ENCODE data around the gene FABP3.

DNA sequence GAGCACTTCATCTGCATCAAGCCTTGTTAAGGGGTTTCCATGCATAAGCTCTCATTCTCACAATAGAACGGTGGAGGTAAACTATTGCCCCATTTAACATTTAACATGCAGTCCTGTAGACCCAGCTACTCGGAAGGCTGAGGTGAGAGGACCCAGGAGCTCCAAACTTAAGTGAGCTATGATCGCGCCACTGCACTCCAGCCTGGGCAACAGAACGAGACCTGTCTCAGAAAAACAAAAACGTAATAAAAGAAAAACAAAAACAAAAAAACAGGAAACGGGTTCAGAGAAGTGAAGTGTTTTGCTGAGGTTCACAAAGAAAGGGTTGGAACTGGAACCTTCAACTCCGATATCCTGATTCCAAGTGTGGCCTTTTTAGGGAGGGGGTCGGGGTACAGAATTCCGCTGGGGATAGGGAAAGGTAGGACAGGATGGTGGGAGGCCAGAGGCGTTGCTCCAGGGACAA lies 11.6 kb upstream of the SESN2 start:
- RRBS, 2 experiments = no CpG with 5 or more reads among the region's 11 CpGs
CAGE:
- cytosol, long polyA minus RNA = no peak
- cytosol, long polyA plus RNA = no peak
- long polyA plus RNA = no peak
- nucleus, long polyA minus RNA = no peak
- nucleus, long polyA plus RNA = no peak

GRCh38 chr1:28335297-28335873 lies 6.5 kb downstream of the MED18 start:
- RRBS, 2 experiments = no CpG with 5 or more reads among the region's 12 CpGs
CAGE:
- cytosol, long polyA minus RNA = no peak
- cytosol, long polyA plus RNA = no peak
- long polyA plus RNA = no peak
- nucleus, long polyA minus RNA = no peak
- nucleus, long polyA plus RNA = no peak

DNA sequence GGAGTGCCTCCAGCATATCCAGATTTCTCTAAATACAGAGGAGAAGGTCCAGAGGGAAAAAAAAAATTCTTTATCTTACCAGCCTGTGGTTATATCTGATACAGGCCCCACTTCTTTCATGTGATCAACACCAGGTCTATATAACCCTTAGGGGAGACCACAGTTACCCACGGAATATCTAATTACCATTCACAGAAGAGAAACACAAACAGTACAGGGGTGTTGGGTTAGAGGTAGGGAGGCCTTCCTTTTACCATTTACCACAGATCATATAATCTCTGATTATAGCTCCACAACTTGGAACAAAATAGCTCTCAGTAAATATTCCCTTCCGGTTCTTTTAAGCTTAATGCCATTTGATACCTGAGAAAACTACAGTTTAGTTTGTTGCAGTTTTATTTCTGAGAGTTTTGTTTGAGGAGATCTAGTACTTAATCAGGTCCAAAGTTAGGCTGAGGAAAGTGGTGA lies 13.9 kb downstream of the EPB41 start:
- RRBS, 2 experiments = no CpG with 5 or more reads among the region's 2 CpGs
CAGE:
- cytosol, long polyA minus RNA = no peak
- cytosol, long polyA plus RNA = no peak
- long polyA plus RNA = no peak
- nucleus, long polyA minus RNA = no peak
- nucleus, long polyA plus RNA = no peak

GRCh38 chr1:28965491-28965933 lies 51.1 kb downstream of the EPB41 start:
- RRBS, 2 experiments = no CpG with 5 or more reads among the region's 3 CpGs
CAGE:
- cytosol, long polyA minus RNA = no peak
- cytosol, long polyA plus RNA = no peak
- long polyA plus RNA = no peak
- nucleus, long polyA minus RNA = no peak
- nucleus, long polyA plus RNA = no peak

DNA sequence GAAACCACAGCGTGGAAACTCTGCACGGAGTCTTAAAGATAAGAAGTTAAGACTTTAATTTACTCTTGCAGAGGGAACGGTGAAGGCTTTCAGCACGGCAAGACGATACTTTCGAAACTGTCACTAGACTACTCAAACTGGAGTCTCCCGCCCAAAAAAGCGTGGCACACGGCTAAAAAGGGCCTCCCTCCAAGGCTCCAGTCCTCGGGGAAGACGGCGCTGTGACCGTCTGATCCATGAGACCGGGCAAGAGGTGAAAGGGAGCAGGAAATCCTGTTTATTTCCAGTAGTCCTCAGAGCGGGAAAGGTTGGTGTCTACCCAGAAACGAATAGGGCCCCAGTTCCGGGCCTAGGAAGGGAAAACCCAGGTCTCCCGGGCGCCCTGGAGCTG lies 731 bp downstream of the SRSF4 start:
- RRBS, 2 experiments = 0 to 2% methylated on average over 1 to 3 of the region's 19 CpGs
CAGE:
- cytosol, long polyA minus RNA = no peak
- cytosol, long polyA plus RNA = no peak
- long polyA plus RNA = no peak
- nucleus, long polyA minus RNA = no peak
- nucleus, long polyA plus RNA = no peak

DNA sequence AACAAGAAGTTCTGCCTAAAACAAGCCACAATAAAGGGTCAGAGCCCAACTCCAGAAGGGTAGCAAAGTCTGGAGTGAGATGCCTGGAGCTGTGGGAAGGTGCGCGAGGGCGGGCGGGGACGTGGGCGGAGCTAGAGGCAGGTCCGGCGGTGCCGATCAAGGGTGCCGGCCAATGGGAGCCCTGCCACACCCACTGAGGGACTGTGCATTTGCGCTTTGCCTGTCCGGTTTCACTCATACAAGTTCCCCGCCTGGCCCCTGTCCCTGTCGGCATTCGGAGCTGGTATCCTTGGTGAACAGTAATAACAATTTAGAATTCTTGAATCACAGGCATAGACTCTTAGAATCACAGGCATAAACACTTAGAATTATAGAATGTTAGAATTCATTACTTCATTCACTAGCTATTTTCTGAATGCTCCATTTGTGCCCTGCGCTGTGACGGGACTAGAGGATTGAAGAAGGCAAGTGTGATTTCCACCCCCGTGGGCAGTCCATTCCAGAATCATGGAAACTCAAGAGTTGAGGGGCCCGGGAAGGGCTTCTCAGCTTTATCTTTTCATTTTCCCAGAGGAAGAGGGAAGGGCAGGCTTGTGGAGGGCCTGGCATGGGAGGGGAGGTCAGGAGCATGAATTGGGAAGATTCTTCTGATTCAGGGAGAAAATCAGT lies 732.2 kb downstream of the MATN1 start:
- RRBS, 2 experiments = 89 to 90% methylated on average over 2 to 3 of the region's 19 CpGs
CAGE:
- cytosol, long polyA minus RNA = no peak
- cytosol, long polyA plus RNA = no peak
- long polyA plus RNA = no peak
- nucleus, long polyA minus RNA = no peak
- nucleus, long polyA plus RNA = no peak

DNA sequence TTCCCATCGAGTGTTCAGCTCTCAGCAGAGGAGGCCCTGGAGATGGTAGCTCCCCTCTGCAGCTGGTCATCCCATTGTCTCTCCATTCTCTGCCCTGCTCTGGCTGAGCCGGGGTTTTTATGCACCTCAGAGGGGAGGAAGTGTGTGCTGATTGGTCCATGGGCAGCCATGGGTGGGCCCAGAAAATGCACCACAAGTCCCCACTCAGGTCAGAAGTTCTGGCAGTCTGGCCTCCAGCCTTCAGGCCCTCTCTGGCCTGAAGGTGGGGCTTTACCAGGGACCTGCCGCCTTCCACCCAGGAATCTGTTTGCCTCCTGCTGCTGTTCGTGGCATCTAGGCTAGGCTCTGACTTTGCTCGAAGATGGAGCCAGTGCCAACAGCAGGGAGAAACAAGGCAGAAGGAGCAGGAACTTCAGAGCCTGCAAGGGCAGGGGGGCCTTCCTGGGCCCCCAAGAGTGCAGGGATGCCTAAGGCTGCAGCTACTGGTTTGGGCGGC lies 713.5 kb downstream of the MATN1 start:
- RRBS, 2 experiments = no CpG with 5 or more reads among the region's 6 CpGs
CAGE:
- cytosol, long polyA minus RNA = no peak
- cytosol, long polyA plus RNA = no peak
- long polyA plus RNA = no peak
- nucleus, long polyA minus RNA = no peak
- nucleus, long polyA plus RNA = no peak

DNA sequence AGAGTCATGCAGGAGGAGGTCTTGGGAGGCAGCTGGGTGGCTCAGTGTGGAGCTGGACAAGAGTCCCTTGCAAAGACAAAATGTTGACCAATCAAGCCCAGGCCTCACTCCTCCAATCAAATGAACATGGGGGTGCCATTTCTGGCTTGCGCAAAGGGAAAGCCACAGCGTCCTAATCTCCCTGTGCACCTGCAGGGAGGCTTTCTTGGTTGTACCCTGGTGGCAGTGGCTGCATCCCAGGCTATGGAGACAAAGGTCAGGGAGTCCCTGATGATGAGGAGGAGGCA lies 469.8 kb downstream of the MATN1 start:
- RRBS, 2 experiments = no CpG with 5 or more reads among the region's 2 CpGs
CAGE:
- cytosol, long polyA minus RNA = no peak
- cytosol, long polyA plus RNA = no peak
- long polyA plus RNA = no peak
- nucleus, long polyA minus RNA = no peak
- nucleus, long polyA plus RNA = no peak

DNA sequence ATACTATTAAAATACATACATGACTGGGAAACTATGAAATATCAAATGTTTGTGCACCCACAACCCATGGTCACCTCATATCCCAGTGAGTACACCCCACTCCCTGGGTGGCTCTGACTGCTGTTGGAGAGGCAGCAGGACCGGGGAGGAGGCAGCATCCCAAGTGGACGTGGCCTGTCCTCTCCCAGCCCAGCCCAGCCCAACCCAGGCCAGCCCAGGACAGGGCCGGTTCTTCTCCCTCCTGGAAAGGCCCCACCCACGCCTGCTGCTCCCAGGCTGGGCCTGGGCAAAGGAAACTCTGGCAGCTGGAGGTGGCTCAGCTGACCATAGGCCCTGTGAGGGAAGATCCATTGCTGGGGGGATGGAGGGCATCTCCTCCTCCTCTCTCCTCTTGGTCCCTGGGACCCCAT lies 19.1 kb downstream of the MATN1 start:
- RRBS, 2 experiments = 0 to under 1% methylated on average over 3 of the region's 4 CpGs
CAGE:
- cytosol, long polyA minus RNA = no peak
- cytosol, long polyA plus RNA = no peak
- long polyA plus RNA = no peak
- nucleus, long polyA minus RNA = no peak
- nucleus, long polyA plus RNA = no peak

DNA sequence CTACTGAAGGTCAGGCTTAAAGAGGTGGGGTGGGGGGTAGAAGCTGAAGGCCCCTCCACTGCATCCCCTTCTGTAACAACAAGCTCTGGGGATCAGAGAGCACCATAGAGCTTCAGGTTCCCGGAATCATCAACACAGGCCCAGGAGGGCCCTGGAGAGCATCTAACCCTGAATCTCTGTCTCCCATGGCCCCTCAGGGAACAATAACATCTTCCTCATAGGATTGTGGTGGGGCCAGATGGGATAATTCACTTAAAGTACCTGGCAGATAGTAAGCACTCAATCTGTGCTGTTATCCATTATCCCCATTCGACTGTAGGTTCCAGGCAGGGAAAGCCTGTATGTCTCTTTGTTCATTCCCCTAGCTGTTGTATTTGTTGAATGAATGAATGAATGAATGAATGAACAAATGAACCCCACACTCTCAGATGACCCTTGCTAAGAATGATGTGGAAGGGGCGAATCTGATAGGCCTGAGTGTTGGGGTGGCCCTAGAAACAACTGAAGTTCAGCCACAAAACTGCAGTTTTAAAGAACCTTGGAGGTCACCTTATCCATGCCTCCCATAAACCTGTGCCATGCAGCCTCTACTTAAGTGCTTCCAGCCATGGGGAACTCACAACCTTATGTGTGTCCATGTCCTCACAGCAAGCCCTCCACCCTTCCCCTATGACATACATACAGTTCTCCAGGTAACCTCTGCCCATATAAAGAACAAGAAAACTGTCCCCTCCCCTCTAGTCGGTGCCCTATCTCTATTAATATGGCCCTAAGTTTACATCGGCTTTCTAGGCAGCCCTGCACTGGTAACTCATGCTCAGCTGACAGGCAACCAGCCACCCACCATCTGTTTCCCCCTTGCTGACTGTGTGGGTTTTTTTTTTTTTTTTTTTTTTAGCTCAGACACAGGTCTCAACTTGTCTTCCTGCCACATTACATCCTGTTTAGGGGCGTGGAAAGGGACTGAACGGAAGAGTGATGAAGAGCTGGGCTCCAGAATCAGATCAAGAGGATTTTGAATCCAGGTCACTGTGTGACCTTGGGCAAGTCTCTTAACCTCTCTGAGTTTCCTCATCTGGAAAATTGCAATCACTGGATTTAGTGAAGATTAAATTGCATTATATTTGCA lies 14.3 kb downstream of the LAPTM5 start:
- RRBS, 2 experiments = no CpG with 5 or more reads among the region's 7 CpGs
CAGE:
- cytosol, long polyA minus RNA = no peak
- cytosol, long polyA plus RNA = no peak
- long polyA plus RNA = no peak
- nucleus, long polyA minus RNA = no peak
- nucleus, long polyA plus RNA = no peak

GRCh38 chr1:30744051-30744564 lies 13.5 kb downstream of the LAPTM5 start:
- RRBS, 2 experiments = no CpG with 5 or more reads among the region's 7 CpGs
CAGE:
- cytosol, long polyA minus RNA = no peak
- cytosol, long polyA plus RNA = no peak
- long polyA plus RNA = no peak
- nucleus, long polyA minus RNA = no peak
- nucleus, long polyA plus RNA = no peak

- RRBS, 2 experiments = no CpG with 5 or more reads among the region's 5 CpGs
CAGE:
- cytosol, long polyA minus RNA = no peak
- cytosol, long polyA plus RNA = no peak
- long polyA plus RNA = no peak
- nucleus, long polyA minus RNA = no peak
- nucleus, long polyA plus RNA = no peak
Observed at GRCh38 chr1:30756096-30756533, 1.5 kb downstream of the LAPTM5 start.

DNA sequence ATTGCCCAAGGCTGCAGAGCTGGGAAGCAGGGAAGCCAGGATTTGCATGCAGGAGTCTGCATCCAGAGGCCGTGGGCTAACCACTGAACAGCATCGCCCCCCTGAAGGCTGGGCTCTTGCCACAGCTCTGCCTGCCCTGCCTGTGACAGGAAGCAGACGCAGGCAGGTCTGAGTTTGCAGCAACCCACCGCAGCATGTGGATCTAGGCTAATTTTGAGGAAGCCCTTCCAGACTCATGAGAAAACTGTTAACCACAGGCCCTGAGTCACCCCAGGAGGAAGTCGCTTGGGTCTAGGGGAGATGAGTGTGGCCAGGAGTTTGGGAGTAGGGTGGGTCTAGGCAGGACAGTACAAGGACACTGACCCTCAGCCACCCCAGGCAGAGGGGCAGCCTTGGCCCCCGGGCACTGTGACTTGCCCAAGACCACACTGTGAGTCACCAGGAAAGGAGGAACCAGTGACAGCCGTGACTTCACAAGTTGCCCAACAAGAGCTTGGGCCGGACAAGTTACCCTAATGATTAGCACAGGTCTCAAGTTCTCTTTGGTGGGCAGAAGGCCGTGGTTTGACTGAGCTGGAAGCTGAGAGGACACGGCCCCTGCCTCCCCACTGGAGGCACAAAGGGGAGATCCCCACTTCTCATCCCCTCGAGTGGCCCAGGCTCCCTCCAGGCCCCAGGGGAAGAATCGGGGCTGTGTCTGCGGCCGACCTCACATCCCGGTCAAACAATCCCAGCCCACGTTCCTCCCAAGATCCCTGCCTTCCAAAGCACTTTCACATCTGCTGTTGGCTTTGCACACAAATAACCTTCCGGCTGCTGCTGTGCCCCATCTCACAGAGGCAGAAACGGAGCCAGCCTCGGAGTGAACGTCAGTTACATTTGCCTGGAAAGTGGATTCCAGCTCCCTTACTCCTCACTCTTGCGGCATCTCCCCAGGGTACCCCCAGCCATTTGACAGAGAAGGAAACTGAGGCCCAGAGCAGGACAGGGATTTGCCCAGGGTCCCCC lies 736 bp downstream of the LAPTM5 start:
- RRBS, 2 experiments = 12 to 17% methylated on average over 5 of the region's 21 CpGs
CAGE:
- cytosol, long polyA minus RNA = no peak
- cytosol, long polyA plus RNA = no peak
- long polyA plus RNA = no peak
- nucleus, long polyA minus RNA = no peak
- nucleus, long polyA plus RNA = no peak

DNA sequence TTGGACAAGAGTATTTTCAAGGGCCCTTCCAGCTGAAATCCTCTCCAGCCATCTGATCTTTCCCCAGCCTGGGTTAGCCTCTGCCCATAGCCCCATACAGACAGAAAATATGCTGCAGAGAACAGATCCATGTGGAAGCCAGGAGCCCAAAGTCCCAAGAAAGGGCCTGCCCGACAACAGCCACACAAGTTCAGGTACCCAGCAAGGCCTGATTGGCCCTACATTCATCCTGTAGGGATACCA lies 11.2 kb downstream of the SDC3 start:
- RRBS, 2 experiments = no CpG with 5 or more reads among the region's 1 CpG
CAGE:
- cytosol, long polyA minus RNA = no peak
- cytosol, long polyA plus RNA = no peak
- long polyA plus RNA = no peak
- nucleus, long polyA minus RNA = no peak
- nucleus, long polyA plus RNA = no peak

DNA sequence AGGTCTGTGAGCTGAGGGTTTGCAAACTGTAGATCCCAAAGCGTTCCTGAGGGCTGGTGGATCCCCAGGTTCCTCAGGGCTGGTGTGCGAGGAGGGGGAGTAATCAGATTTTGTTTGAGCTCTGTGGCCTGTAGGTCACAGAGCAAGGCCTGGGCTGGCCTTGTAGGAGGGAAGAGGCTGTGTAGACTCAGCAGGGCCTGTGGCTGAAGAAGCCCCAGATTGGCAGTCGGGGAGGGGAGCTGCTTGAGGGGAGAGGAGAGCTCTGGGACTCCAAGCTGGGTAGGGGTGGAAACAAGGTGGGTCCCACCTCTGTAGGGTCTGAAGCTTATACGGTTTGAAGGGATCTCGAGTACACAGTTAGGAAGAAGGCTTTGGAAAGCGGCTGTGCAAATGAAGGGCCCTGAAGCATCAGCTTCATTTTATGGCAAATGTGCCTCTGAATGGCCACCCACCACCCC lies 5.1 kb upstream of the SDC3 start:
- RRBS, 2 experiments = no CpG with 5 or more reads among the region's 6 CpGs
CAGE:
- cytosol, long polyA minus RNA = no peak
- cytosol, long polyA plus RNA = no peak
- long polyA plus RNA = no peak
- nucleus, long polyA minus RNA = no peak
- nucleus, long polyA plus RNA = no peak

DNA sequence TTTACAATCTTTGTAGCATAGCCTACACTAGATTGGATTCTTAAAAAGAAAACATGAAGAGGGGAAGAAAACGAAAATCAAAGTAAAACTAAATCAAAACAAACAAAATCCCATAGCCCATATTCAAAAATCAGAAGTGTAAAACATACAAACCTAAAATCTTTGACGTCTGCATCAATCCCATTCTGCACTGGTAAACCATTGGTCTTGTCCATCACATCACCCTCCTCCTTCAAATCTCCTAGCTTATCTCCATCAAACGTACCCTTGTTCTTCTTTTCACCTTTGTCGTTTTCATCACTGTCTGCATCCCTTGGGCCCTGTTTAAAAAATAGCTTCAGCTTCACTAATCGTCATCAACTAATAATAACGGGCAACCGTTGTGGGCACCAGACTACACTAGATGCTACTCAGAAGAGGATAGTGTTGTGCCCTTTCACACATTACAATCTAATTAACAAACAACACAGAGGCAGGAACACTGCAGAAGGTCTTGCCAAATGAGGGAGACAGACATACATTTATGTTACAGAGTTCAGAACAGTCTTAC lies 70.5 kb downstream of the PUM1 start:
- RRBS, 2 experiments = no CpG with 5 or more reads among the region's 7 CpGs
CAGE:
- cytosol, long polyA minus RNA = no peak
- cytosol, long polyA plus RNA = no peak
- long polyA plus RNA = no peak
- nucleus, long polyA minus RNA = no peak
- nucleus, long polyA plus RNA = no peak

DNA sequence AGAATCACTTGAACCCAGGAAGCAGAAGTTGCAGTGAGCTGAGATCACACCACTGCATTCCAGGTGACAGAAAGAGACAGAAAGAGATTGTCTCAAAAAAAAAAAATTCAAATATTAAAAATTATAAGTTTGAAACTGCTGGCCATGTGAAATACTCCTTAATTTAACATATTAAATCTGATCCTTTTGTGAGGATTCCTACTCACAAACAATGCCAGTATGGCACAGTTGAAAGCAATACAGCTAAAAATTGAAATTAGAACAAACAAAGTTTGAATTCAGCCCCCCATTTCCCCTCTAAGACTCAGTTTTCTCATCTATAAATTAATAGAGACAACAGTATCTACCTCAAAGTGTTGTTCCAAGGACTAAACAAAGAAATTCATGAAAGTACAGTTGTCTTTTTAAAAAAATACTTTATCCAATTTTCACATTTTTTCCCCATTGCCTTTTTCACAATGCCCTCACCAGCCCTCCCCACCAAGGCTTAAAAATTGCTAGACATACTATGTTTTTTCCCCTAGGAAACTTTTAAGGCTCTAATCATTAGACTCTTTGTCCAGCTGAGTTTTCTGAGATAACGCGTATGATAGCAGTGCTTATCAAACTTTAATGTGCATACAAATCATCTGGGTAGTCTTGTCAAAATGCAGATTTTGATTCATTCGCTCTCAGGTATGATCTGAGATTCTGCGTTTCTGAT lies 64.1 kb downstream of the PUM1 start:
- RRBS, 2 experiments = no CpG with 5 or more reads among the region's 4 CpGs
CAGE:
- cytosol, long polyA minus RNA = no peak
- cytosol, long polyA plus RNA = no peak
- long polyA plus RNA = no peak
- nucleus, long polyA minus RNA = start-site peak on the minus strand centred at position 334 of the sequence, 463 bp wide, 92 reads
- nucleus, long polyA plus RNA = no peak

GRCh38 chr1:31152206-31152937 lies 86.9 kb upstream of the PUM1 start:
- RRBS, 2 experiments = no CpG with 5 or more reads among the region's 10 CpGs
CAGE:
- cytosol, long polyA minus RNA = no peak
- cytosol, long polyA plus RNA = no peak
- long polyA plus RNA = no peak
- nucleus, long polyA minus RNA = no peak
- nucleus, long polyA plus RNA = no peak

GRCh38 chr1:31155216-31155949 lies 84.3 kb downstream of the NKAIN1 start:
- RRBS, 2 experiments = under 1 to 2% methylated on average over 10 to 12 of the region's 47 CpGs
CAGE:
- cytosol, long polyA minus RNA = no peak
- cytosol, long polyA plus RNA = no peak
- long polyA plus RNA = no peak
- nucleus, long polyA minus RNA = no peak
- nucleus, long polyA plus RNA = no peak

- RRBS, 2 experiments = 81 to 83% methylated on average over 6 of the region's 33 CpGs
CAGE:
- cytosol, long polyA minus RNA = no peak
- cytosol, long polyA plus RNA = no peak
- long polyA plus RNA = no peak
- nucleus, long polyA minus RNA = no peak
- nucleus, long polyA plus RNA = no peak
Observed at GRCh38 chr1:31372730-31373473, at the start of gene FABP3. Gene FABP3, minus strand, starts transcription at chr1:31373076.

All from HepG2 (cell line).